ENCODE results near the gene PRUNE2.

DNA sequence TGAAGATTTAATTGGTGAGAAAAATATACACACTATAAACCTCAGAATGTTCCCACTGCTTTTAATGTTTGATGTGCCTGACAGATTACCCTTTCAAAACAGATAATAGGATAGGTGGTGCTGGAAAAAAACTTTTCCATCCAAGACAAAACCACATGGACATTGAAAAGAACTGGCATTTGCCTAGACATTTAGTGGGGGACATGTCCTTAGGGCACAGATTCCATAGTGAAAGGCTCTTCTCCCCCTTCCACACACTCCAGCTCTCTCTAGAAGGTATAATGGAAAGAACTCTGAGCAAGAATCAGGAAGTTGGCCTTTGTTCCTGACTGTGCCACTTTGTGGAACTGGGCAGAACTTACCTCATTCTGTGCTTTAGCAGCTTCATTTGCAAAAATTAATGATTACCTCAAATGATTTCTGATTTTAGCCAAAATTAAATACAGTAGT, 43.1 kb downstream of the TMC1 start:
- PRO-cap = no peak
- RAMPAGE, long total RNA, 5 experiments = no peak in any of the 5 experiments

- PRO-cap = no peak
- RAMPAGE, long total RNA, 5 experiments = start-site peak on the minus strand in 2 of 5 experiments, at chr9:72924021-72924112 at its widest, 41 to 132 reads per replicate
Measured at GRCh38 chr9:72923986-72924361, 28.9 kb downstream of the ALDH1A1 start.

DNA sequence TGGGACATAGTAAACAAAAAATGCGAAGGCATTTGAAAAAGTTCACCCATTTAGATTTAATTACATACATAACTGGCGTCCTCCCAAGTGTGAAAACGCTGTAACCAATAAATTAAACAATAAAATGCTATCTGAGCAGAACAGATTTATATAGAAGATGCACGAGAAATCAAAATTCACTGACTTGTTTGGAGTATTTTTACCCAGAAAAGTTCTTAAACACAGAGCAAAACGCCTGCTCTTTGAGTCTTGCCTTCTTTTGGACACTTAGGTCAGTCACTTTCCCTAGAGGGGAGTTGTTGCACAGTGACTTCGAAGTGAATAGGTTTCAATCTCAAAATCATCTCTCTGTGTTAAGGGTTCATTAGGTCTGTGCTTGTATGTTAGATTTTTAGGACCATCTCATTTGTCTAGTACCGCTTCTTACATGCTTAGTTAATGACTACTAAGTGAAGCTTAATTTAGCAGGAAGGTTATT, 1.9 kb downstream of the ALDH1A1 start:
- PRO-cap = no peak
- RAMPAGE, long total RNA, 5 experiments = no peak in any of the 5 experiments
- RRBS = no CpG with 5 or more reads among the region's 7 CpGs

- PRO-cap = no peak
- RAMPAGE, long total RNA, 5 experiments = no peak in any of the 5 experiments
- RRBS = no CpG with 5 or more reads among the region's 5 CpGs
Measured at GRCh38 chr9:73050808-73051321, 98.0 kb upstream of the ALDH1A1 start.

DNA sequence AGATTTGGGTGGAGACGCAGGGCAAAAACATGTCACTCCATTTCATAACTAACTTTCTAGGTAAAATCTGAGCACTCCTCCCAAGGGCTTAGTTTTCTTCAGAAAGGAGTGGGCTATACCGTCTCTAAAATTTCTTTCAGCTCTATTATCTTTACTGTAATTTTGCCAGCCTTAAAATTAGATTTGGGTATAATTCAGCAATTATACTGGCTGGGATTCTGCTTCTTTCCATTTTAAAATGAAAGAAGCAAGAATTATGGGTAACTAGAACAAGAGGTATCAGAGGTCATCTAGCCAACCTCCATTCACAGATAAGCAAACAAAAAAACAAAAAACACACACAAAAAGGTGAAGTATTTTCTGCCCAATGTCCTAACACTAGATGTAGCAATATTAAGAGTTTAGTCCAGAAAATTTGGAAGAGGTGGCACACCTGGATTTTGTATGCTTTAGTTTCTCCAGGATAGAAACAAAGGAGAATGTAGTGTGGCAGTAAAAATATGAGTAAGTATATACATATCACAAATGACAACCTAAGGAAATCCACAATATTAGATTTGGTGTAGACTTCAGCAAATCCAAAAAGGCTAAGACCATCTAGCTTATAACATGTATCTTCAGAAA, 68.2 kb upstream of the ANXA1 start:
- PRO-cap = no peak
- RAMPAGE, long total RNA, 5 experiments = no peak in any of the 5 experiments
- RRBS = no CpG with 5 or more reads among the region's 2 CpGs

DNA sequence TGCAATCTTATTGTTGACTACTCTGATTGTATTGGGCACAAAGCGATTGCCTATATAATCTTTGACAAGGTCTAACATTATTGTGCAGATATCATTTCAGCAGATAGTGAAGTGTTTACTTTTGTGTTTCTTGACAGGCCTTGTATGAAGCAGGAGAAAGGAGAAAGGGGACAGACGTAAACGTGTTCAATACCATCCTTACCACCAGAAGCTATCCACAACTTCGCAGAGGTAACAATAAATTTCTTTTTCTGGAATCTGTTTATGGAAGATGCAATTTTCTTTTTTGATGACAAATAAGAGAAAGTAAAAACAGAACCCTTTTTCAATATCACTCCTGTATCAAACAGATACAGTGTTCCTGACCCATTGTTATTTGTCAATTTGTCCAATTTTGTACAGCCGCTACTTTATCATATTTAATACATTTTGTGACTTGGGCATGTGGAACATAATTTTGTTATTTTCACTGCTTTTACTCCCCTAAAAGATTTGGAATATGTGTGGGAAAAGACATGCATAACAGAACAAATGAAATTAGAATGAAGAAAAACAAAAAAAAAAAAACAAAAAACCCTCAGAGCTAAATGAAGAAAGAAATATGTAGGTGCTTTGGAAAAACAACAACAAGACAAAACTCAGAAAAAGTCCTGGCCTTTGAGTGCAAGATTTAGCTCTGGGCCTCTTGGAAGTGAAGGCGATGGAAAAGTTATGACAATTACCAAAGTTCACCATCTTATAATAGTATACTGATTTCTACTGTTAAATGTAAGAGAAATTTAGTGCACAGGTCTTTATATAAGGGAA, 13.5 kb downstream of the ANXA1 start:
- PRO-cap = no peak
- RAMPAGE, long total RNA, 5 experiments = start-site peak on the plus strand in 1 of 5 experiments, centred at position 516 of the sequence, 35 reads per replicate
- RRBS = no CpG with 5 or more reads among the region's 6 CpGs

DNA sequence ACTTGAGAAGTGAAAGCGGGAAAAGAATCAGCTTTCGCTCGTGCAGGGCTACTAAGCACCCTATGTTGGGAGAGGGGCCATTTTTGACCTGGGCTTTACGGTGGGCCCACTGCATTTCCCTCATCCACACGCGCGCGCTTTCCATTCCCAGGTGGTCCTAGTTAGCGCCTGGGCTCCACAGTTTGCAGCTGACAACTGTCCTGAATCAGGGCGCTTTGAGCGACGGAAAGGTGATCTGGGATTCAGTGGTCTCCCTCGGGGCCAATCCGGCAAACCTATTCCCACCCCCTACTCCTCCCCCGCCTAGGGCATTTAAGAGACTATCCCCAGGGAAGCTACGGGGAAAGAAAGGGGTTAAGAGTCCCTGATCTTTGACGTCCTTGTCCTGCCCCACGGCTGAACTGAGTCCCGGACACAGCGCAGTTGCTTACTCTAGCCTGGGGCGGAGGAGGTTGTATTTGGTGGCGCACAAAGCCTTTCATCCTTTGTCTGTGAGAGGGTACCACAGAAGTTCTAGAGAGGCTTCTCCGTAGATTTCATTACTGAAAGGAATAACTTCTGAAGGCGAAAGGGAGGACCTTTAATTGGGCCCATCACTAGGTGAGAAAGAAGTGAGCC, 3.4 kb downstream of the RORB start:
- PRO-cap = no peak
- RAMPAGE, long total RNA, 5 experiments = no peak in any of the 5 experiments
- RRBS = no CpG with 5 or more reads among the region's 24 CpGs

DNA sequence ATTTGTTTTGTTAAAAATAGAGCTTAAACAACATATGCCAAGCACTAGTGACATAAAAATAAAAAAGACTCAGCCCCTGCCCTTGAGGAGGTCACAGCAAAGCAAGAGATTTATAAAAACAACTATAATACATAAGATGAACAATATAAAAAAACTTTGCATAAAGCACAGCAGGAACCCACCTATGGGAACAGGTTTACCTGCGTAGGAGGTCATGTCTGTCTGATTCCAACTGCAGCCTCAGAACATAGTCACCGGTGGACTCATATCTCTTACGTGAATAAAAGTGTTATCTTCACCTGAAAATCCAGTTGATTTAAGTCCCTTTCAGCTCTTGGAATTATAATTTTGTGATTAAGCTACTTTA, 1.3 kb downstream of the CARNMT1 start:
- PRO-cap = no peak
- RAMPAGE, long total RNA, 5 experiments = start-site peak on the minus strand in 1 of 5 experiments, centred at position 146 of the sequence, 10 reads per replicate
- RRBS = no CpG with 5 or more reads among the region's 3 CpGs

GRCh38 chr9:76067645-76068272, 177.3 kb downstream of the PCSK5 start:
- PRO-cap = no peak
- RAMPAGE, long total RNA, 5 experiments = start-site peak on the plus strand in 3 of 5 experiments, at chr9:76067535-76068034 at its widest, 5 to 6 reads per replicate
- RRBS = no CpG with 5 or more reads among the region's 14 CpGs

- PRO-cap = no peak
- RAMPAGE, long total RNA, 5 experiments = start-site peak on the minus strand in 1 of 5 experiments, at chr9:76386127-76386297 at its widest, 5 reads per replicate
- RRBS = no CpG with 5 or more reads among the region's 1 CpG
Measured at GRCh38 chr9:76385952-76386334, 8.3 kb downstream of the RFK start.

- PRO-cap = no peak
- RAMPAGE, long total RNA, 5 experiments = no peak in any of the 5 experiments
- RRBS = no CpG with 5 or more reads among the region's 1 CpG
Measured at GRCh38 chr9:76456029-76456726, 2.8 kb upstream of the GCNT1 start.

- PRO-cap = bidirectional peak, plus-strand start at chr9:76873541, minus-strand start at chr9:76873415; unidirectional peak, minus-strand start at chr9:76873618
- RAMPAGE, long total RNA, 5 experiments = no peak in any of the 5 experiments
- RRBS = no CpG with 5 or more reads among the region's 12 CpGs
Measured at GRCh38 chr9:76873184-76873838, 32.6 kb downstream of the PRUNE2 start.

DNA sequence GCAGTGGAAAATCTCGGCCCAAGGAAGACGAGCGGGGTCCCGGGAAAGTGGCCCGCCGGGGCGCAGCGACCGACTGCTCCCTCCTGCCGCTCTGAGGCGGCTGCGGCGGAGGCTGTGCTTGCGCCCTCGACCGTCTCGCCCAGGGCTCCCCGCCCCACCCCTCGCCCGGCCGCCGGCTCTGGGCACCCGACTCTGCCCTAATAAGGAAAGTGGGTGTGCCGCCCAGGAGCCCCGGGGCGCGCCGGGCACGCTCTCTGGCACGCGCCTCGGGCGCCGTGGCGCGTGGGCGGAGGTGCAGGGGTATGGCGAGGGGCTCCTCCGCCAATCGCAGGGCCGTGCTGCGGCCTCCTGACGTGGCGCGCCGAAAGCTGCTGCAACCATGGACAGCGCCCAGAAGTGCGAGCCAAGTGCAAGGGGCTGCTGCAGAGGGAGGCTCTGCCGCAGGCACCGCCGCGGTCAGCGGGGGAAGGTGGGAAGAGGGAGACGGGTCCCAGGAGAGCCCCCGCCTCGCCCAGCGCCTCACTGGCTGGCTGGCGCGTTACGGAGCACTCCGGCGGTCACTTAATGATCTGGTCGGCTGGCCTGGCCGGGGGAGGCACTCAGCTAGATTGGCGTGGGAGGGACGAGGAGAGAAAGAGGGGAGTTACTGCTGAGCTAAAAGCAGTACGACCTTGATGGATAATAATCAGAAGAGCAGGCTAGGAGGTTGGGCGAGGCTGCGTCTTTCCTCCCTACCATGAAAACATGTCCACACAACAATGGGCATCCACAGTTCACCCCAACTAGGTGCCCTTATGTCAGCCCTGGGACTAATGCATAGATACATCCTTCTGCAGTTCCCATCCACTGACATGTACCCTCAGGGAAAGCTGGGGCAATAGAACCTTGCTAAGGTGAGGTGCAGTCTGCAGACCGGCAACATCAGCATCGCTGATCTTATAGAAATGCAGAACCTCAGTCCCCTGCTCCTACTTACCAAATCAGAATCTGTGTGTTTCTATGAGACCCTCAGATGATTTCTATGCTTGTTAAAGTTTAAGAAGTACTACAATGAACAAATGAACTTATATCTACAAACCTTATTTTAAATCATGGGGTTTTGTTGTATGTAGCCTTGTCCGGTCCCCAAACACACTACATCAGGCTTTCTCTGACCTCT, at the start of gene PRUNE2:
Gene PRUNE2, minus strand, starts transcription at position 111 of the 1,159 bp plus-strand sequence.
- PRO-cap = bidirectional peak, plus-strand start at position 393 of the sequence, minus-strand start at position 93 of the sequence
- RAMPAGE, long total RNA, 5 experiments = start-site peak on the minus strand in 5 of 5 experiments, centred at positions 92 to 139 of the sequence, 706 to 2,757 reads per replicate
- RRBS = 3% methylated on average over 17 of the region's 72 CpGs

- PRO-cap = no peak
- RAMPAGE, long total RNA, 5 experiments = start-site peak on the minus strand in 1 of 5 experiments, at chr9:77736120-77736306 at its widest, 9 reads per replicate
- RRBS = no CpG with 5 or more reads among the region's 10 CpGs
Measured at GRCh38 chr9:77735983-77736636, 88.0 kb upstream of the GNA14 start.

DNA sequence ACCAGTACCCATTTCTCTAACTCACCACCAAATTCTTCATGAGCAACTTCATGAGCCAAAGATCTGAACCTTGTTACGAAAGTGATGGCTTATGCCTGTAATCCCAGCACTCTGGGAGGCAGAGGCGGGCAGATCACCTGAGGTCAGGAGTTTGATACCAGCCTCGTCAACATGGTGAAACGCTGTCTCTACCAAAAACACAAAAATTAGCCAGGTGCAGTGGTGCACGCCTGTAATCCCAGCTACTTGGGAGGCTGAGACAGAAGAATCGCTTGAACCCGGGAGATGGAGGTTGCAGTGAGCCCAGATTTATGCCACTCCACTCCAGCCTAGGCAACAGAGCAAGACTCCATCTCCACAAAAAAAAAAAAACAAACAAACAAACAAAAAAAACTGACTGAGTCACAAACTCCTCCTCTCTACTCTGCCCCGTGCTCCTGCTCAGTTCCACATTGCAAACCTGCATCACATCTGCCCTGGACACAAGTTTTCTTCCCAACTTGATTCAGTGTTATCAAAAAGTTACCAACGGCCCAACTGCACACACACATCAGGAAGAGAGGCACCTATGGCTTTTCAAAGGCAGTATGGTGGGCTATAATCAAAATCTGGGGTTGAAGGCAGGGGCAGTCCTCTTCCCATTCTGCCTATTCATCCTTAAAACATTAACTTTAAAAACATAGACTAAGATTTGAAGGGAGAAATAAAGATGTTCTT, 61.6 kb downstream of the GNAQ start:
- PRO-cap = no peak
- RAMPAGE, long total RNA, 5 experiments = start-site peak on the minus strand in 1 of 5 experiments, centred at positions 114 to 638 of the sequence, 5 to 10 reads per replicate
- RRBS = no CpG with 5 or more reads among the region's 9 CpGs

GRCh38 chr9:77985944-77986400, 45.6 kb downstream of the GNAQ start:
- PRO-cap = no peak
- RAMPAGE, long total RNA, 5 experiments = no peak in any of the 5 experiments
- RRBS = no CpG with 5 or more reads among the region's 2 CpGs

DNA sequence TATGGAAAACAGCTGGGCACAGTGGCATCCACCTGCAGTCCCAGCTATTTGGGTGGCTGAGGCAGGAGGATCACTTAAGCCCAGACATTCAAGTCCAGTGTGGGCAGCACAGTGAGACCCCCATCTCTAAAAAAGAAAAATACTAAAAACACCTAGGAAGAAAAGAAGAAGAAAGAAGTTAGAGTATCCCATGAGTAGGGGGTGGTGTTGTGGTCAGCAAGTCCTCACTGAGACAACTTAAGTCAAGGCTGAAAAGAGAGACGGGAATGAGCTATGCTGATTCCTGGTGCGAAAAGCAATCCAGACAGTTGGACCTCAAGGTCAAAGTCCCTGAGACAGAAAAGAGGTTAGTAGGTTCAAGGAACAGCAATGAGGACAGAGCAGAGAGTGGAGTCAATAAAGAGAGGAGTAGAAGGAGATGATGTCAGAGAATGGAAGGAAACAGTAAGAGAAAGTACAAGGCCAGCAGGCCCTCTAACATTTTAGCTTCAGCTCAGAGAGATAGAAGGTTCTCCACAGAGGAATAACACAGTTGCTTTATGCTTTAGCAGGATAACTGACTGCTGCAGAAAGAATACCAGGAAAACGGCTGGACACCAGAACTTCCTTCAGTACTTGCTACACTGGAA, 43.8 kb downstream of the GNAQ start:
- PRO-cap = no peak
- RAMPAGE, long total RNA, 5 experiments = no peak in any of the 5 experiments
- RRBS = no CpG with 5 or more reads among the region's 3 CpGs

- PRO-cap = bidirectional peak, plus-strand start at chr9:78029944, minus-strand start at chr9:78029935
- RAMPAGE, long total RNA, 5 experiments = no peak in any of the 5 experiments
- RRBS = no CpG with 5 or more reads among the region's 2 CpGs
Measured at GRCh38 chr9:78029749-78030064, 1.9 kb downstream of the GNAQ start.

DNA sequence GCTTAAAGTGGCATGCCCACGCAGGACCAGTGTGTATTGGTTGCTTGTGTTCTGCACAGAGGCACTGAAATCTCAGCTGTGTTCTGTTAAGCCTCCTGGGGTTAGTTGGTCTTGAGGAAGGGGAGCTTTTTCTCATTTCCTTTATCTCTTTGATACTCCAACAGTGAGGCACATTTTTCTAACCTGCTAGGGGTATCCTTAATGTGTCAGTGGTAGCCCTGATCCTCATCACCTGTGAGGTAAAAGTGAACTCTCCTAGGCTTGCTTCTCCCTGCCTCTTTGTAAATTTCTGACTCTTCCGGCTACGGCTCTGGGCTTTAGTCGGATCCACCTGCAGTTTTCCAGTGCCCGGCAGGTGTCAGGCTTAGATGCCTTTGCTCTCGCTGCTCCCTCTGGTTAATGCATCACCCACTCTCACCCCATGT, 3.5 kb downstream of the CEP78 start:
- PRO-cap = no peak
- RAMPAGE, long total RNA, 5 experiments = no peak in any of the 5 experiments
- RRBS = 93% methylated on average over 3 of the region's 6 CpGs

DNA sequence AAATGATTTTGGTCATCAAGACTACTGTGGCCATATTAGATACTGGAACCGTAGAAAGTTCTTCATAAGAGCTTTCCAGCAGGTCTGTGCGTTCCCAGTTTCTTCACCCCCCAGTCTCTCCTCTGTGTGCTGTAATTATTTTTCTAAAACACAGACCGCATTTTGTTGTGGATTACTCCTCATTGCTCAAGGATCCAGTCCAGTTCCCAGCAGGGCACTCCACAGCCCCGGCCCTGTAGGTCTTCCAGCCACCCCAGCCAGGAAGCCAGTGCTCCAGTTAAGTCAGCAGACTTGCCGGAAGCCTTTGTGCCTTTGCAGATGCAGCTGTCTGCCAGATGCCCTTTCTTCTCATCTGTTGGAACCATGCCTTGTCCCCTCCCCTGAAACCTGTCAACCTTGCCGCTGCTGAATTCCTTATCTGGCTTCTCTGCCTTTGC, 28.3 kb downstream of the PSAT1 start:
- PRO-cap = no peak
- RAMPAGE, long total RNA, 5 experiments = no peak in any of the 5 experiments
- RRBS = 14% methylated on average over 2 of the region's 6 CpGs